Placental epithelial cell (primary cell): ENCODE measurements around the gene OAS2.

DNA sequence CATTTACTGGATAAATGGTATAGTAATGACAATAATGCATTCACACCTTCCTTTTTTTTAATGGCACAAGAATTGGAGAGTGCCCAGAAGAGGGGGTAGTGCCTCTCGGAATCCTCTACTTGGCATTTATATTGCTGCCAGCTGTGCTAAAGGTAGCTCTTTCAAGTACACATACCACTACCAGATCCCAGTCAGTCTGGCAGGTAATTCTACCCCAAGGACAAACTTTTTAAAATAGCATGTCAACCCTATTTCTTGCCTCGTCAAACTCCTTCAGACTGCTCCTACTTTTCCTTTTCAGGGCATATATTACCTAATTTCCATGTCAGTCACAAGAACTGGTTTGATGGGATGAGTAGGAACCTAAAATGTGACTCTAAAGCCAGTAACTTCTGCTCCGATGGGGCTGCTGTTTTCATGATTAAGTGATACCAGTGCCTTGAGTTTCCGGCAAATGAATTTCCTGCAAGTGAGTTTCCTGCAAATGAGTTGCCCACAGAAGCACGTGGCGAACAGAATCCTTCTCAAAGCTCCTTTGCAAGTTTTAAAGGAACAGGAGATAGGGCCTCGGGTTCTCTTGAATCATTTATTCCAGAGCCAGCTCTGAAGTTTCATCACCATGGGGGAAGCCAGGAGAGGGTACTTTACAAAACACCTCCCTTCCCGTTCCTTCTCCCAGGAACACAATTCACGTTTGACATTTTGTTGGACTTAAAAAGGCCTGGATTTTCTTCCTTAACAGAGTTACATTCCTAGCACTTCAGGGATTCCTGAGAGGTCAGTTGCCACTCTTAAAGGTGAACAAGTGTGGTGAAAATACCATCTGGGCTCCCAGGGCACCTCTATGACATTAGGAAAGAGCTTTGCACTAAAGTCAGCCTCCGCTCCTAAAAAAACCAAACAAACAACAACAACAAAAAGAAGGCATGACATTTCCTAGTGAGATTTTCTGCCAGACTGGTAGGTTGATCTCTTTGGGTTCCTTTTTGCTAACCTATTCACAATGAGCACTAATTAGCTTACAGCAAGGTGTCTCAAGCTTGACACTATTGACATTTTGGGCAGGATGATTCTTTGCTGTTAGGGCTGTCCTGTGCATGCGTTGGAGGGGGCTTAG is 2.2 kb upstream of the PPTC7 start:
- CAGE, long polyA plus RNA = no peak

DNA sequence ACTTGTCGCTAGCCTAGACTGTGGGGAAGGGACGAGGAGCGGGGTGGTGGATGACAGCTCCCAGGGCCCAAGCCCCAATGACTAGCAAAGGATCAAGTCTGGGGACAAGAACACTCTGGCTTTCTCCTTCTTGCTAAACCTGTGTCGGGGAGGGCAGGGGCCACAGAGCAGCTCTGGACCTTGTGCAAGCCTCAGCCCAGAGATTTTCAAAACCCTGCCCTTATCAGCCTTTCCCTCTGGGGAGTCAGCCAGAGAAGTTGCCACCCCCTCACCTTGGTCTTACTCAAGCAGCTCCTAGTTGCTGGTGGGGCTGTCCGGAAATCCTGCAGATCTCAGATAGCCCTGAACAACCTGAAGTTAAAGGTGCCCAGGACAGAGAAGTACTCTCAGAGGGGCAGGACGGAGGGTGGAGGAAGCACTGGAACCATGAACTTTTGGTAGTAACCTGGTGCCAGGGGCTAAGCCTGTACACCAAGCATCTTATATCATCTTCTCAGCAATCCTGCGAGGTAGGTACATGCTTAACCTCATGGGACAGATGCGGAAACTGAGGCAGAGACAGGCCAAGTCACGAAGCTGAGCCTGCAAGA is 1.1 kb downstream of the HVCN1 start:
- CAGE, long polyA plus RNA = no peak

- CAGE, long polyA plus RNA = no peak
Measured at GRCh38 chr12:110732939-110733538, 9.7 kb downstream of the PPP1CC start.

DNA sequence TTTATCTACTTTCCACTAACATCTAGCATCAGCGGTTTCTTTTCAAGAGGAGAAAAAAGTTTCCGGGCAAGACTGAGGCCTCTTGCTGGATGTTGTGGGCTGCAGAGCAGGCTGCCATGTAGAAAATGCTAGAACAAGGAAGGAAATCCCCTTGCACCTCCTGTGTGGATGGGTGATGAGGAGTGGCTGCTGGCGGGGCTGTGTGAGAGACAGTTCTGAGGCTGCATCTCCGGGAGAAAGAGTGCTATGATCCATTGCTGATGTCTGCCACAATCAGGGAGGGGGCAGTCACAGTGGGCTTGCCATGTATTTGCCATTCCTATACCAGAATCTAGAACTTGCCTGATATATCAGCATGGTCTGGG is 37.8 kb upstream of the PPP1CC start:
- CAGE, long polyA plus RNA = no peak

DNA sequence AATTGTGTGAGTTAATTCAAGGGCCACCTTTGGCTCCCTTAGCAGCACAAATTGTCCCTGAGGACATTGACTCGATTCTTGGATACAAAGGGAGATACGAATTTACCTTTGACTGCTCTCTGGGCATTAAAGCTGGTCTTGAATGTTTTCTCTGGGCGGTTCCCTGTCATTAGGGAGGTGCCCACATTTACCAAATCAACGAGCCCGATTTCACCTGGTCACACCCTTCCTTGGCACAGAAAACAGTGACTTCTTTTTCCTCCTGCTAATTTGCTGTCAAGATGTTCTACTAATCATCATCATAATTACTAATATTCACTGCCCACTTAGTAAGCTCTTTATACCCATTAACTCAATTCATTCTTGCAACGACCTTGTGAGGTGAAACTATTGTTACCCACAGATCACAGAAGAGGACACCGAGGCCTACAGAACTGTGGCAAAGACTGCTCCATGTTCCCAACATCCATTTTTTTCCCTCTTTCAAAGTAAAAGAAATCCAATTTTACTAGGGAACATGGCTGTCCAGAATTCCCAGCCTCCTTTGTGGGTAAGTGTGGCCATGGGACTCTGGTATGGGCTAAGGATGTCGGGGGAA is 27.0 kb upstream of the CCDC63 start:
- CAGE, long polyA plus RNA = no peak

DNA sequence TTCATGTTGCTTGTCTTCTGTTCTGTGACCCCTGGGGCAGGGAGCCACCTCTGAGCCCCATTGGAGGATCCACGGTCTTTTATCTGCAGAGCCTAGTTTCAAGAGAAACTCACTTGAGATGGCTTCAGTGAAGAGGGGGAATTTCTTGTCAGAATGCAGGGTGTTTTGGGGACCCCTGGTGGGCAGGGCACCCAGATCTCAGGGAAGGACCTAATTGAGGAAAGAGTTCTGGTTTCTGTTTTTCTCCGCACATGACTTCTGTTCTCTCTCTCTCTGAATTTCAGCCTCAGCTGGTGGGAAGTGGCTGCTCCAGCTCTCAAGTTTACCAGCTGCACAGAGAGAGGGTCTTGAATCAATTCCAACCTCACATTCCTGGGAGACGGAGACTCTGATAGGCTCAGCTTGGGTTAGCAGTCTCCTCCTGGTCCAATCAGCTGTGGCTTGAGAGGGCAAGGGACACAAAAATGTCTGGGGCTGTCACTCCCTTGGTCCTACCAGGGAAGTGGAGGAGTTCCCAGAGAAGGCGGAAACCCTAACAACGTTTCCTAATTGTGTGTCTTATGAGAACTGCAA is 6.9 kb downstream of the CCDC63 start:
- CAGE, long polyA plus RNA = no peak

DNA sequence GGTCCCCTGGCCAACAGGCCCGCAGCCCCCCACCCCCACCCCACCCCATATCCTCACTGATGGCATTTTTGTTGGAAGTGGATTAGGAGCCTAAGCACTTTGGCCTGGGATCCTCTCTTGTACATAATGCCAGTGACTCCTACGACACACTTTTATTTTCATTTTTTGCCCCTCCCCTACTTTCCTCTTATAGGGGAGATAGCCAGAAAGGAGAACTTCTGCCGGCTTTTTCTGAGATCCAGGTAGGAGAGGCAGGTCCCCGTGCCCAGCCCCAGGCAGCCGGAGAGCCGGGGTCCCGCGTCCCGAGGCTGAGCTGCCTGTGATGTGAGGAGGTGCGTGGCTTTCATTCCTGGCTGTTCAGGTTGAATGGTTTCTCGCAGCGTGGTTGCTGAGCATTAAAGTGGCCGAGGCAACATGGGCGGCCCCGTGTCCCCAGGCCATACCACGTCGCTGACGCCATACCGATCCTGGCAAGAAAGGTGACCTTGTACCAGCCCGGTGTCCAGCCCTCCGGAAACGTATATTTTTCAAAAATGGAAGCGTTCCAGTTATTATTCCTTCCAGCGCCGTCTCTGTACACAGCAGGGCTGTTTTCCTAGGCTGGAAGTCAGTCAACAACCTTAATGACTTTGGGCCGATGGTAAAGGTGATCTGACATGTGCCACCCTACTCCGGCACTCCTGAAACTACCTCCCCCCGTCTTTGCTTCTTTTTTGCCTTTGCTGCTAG is 3.1 kb downstream of the CUX2 start:
- CAGE, long polyA plus RNA = no peak

- CAGE, long polyA plus RNA = no peak
Measured at GRCh38 chr12:111434410-111435441, 29.0 kb downstream of the SH2B3 start.

DNA sequence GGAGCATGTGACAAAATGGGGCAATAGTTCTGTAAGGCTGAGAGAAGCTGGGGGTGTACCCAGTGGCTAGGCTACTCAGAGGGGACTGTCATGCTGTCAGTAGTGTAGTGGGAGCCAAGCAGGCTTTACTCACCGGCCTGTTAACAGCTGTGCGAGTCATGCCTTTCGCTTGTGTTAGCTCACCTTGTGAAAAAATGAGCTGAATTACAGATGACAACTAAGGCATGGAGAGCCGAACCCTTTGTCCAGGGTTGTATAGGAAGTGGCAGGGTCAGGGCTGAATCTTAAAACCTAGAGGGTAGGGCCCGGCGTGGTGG is 37.8 kb downstream of the SH2B3 start:
- CAGE, long polyA plus RNA = no peak

DNA sequence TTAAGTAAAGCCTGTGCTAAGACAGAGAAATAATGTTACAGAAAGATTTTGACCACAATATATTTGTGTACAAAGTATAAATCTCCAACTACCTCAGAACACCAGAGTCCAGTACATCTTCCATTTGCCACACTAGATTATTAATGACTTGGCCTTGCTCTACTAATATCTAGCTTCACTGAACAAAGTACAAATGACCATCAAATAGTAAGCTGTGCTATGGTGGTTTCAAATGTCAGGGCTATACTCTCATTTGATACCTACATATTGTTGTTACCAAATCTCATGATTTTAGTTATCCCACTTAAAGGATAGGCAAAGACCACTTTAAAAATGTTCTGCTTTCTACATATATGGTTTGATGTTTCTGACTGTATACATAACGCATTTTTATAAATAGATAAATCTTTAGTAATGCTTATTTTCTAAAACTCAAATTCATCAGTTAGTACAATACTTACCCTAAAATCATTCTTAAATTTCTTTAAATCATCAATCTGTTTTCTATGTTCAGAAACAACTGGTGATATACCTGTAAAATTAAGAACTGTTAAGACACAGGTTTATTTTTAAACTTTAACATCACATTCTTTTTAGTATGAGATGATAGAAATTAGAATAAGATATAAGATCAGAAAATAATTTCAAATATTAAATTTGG is 89.9 kb downstream of the ATXN2 start:
- CAGE, long polyA plus RNA = no peak

GRCh38 chr12:111569851-111570607 is 29.1 kb downstream of the ATXN2 start:
- CAGE, long polyA plus RNA = no peak

- CAGE, long polyA plus RNA = no peak
Measured at GRCh38 chr12:111777368-111778156, 10.8 kb downstream of the ALDH2 start.

DNA sequence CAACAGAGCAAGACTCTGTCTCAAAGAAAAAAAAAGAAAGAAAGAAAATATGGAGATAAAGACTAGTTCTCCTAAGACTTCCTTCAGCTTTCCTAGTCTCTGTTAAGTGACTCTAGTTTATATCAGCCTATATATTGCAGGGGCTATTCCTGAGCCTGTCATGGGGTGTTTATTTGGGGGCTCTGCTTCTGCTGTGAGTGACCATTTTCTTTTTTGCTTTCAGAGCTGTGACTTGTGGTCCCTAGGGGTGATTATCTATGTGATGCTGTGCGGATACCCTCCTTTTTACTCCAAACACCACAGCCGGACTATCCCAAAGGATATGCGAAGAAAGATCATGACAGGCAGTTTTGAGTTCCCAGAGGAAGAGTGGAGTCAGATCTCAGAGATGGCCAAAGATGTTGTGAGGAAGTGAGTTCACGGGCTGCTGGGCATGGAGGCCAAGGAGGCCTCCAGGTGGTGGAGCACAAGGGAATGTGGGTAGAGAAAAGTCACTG is 41.4 kb downstream of the MAPKAPK5 start:
- CAGE, long polyA plus RNA = no peak

DNA sequence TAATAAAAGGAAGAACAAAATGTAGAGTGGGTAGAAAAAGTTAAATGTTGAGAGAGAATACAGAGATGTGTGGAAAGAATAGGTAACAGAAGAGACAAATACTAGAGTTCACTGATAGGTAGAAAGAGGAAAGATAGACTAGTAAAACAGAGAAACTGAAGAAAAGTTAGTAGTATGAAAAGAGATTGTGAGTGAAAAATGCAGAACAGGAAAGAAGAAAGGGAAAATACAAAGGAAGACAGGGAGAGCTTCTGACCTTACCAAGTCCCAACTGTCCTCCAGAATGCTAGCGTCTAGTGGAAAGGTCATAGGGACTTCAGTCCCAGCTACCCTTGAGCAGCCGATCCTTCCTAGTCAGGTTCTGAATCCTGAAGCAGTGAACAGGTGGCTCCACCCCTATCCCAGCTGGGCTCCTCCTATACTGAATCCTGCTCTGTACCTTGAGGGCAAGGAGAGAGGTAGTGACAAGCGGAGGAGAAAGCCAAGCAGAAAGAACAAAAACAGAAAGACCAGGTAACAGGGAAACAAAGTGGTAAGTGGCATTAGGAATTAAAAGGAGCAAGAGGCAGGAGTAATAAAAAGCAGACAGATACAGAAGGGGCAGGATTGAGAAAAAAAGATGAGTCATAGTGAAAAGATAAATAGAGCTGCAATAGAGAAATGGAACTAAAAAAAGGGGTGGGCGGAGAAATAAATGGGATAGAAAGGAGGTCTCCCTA is 7.1 kb downstream of the TMEM116 start:
- CAGE, long polyA plus RNA = no peak

DNA sequence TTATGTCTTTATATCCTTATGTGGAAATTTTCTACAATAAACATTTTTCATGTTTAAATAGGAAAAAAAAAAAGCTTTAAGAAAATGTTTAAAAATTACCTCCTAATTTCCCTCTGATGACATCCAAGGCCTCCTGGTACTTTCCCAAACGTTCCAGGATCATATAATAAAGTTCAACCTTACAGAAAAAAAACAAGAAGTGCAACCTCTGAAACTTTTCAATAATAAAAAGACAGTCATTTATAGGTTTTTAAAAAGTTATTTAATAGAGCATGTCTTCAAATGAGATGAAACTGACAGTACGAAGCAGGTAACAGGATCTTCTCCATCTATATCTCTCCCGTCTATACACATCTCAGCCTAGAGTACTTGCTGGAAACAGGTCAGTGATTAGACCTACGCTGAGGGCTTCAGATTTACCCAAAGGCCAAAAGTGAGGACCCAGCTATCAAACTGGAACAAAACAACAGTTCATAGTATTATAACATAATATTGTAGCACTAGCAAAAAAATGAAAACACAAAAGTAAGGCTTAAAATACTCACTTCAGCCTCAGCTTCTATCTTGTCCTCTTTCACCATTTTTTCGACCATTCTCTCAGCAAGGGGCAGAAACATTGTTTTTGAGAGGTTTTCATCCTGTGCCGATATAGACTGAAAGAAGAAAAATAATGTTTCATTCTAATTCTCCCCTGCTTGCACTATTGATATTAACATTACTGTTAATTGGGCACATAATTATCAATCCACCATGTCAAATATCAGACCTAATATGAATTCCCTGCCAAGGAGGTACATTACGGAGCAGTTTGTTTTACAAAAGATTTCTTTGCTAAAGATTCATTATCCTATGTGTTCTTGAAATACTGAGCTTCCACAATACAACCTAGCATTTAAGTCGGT is 30.2 kb downstream of the NAA25 start:
- CAGE, long polyA plus RNA = no peak

DNA sequence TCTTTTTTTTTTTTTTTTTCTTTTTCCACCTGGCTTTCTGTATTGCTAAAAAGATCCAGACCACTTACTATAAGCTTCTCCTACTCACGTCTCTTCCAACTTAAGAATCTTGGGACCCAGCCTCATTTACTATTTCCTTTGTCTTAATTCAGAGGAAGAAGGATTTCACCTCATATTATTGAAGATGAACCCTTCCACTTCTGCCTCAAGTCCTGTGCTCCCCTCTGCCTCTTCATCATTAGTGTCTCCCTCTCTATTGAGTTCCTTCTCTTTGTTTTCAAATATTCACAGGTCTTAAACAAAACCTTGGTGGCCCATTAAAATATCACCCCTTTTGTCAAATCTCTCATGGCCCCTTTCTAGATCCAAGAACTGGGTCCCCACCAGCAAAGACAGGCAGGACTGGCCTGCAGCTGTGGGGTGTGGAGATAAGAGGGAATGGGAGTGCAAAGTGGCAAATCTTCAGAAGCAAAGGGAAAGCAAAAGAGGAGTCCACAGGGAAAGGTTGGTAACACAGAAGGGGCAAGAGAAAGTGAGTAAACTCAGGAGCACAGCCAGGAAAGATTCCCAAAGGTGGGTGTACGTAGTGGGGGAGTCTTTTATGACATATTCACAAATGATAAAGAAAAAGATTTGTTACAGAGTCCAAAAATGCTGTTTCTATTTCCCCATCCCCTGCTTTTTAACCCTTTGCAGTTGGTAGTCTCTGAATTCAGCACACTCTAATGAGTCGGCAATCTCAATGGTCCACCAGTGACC is 98.1 kb downstream of the HECTD4 start:
- CAGE, long polyA plus RNA = no peak

- CAGE, long polyA plus RNA = no peak
Measured at GRCh38 chr12:112839356-112839757, 47.8 kb downstream of the RPH3A start.

GRCh38 chr12:112910776-112911510 is 4.2 kb downstream of the OAS1 start:
- CAGE, long polyA plus RNA = no peak

DNA sequence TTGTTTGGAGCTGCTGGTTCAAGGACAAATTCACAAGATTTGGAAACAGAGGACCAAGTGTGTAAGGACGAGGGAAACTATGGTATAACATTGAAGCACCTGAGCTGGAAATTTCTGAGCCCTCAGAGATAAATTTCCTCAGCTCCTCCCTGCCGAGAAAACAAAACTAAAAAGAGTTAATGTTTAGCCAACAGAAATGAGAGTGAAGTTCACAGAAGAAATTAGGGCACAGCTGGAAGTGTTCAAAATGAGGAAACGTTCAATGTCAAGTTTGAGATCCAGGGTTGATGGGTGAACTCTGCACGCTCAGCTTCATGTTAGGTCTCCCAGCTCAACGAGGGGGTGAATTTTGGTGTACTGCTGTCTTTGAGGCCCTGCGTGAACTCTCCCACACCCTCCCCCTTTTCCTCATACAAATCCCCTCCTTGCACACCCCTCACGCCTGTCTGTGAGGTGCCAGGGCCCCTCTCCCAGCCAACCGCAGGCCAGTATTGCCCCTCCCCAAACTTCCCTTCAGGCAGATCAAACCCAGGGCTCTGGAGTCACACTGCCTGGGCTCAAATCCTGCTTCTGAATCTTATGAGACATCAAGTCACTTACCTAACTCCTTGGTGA is 13.3 kb upstream of the OAS3 start:
- CAGE, long polyA plus RNA = no peak

DNA sequence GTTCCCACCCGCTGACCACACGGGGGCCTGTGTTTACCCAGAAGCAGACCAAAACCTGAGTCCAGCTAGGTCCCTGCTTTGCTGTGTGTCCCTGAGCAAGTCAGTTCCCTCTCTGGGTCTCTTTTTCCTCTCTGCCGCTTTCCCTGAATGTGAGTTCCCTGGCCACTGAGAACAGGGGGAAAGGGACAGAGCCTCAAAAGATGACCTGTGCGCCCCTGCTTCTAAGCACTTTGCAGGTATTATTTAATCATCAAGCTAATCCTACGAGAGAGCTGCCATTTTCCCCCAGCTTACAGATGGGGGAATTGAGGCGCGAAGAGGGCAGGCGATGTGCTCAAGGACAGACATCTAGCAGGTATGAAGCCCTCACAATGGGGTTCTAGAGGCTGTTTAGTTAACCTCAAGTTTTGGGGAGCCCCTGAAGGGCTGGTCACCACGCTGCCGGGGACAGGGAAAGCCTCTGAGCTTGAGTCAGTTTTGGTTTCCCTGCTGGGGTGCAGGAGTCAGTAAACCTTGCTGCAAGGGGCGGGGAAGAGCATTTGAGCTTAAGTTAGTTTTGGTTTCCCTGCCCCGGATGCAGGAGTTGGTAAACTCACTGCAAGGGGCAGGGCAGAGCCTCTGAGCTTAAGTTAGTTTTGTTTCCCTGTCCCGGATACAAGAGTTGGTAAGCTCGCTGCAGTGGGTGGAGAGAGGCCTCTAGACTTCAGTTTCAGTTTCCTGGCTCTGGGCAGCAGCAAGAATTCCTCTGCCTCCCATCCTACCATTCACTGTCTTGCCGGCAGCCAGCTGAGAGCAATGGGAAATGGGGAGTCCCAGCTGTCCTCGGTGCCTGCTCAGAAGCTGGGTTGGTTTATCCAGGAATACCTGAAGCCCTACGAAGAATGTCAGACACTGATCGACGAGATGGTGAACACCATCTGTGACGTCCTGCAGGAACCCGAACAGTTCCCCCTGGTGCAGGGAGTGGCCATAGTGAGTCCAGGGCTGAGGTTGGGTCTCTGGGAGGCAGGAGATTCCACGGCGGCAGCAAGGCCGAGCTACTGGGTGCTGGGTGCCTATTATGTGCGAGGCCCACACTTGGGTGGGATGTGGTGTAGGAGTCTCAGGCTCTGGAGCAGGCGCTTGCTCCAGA is at the start of gene OAS2:
OAS2 (plus strand) TSS at position 706 of the 1,132 bp plus-strand sequence.
- CAGE, long polyA plus RNA = no peak